Tongue (tissue), 2 donors: ENCODE data around the genes SEC23IP, ATE1 and PLEKHA1.

- RAMPAGE, long total RNA: no peak
These were observed 36.9 kb downstream of the BAG3 start for GRCh38 chr10:119687987-119688670.

- RAMPAGE, long total RNA: no peak
These were observed 62.0 kb downstream of the INPP5F start for GRCh38 chr10:119787876-119788282.

DNA sequence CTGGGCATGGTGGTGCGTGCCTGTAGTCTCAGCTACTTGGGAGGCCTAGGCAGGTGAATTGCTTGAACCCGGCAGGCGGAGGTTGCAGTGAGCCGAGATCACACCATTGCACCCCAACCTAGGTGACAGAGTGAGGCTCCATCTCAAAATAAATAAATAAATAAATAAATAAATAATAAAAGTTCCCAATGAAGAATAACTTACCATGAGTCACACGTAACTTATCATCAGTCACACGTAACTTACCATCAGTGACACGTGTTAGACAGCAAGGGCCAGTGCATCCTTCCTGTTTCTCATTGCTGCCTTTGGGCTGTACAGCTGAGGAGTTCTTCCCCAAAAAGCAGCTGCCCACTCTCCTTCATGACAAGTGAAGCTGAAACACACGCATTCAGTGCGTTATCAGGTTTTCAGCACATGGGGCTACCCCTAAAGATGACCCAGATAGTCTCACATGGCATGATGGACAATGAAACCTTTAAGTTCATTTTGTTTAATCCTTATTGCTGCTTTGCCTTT is 58.3 kb downstream of the MCMBP start:
- RAMPAGE, long total RNA: no peak

DNA sequence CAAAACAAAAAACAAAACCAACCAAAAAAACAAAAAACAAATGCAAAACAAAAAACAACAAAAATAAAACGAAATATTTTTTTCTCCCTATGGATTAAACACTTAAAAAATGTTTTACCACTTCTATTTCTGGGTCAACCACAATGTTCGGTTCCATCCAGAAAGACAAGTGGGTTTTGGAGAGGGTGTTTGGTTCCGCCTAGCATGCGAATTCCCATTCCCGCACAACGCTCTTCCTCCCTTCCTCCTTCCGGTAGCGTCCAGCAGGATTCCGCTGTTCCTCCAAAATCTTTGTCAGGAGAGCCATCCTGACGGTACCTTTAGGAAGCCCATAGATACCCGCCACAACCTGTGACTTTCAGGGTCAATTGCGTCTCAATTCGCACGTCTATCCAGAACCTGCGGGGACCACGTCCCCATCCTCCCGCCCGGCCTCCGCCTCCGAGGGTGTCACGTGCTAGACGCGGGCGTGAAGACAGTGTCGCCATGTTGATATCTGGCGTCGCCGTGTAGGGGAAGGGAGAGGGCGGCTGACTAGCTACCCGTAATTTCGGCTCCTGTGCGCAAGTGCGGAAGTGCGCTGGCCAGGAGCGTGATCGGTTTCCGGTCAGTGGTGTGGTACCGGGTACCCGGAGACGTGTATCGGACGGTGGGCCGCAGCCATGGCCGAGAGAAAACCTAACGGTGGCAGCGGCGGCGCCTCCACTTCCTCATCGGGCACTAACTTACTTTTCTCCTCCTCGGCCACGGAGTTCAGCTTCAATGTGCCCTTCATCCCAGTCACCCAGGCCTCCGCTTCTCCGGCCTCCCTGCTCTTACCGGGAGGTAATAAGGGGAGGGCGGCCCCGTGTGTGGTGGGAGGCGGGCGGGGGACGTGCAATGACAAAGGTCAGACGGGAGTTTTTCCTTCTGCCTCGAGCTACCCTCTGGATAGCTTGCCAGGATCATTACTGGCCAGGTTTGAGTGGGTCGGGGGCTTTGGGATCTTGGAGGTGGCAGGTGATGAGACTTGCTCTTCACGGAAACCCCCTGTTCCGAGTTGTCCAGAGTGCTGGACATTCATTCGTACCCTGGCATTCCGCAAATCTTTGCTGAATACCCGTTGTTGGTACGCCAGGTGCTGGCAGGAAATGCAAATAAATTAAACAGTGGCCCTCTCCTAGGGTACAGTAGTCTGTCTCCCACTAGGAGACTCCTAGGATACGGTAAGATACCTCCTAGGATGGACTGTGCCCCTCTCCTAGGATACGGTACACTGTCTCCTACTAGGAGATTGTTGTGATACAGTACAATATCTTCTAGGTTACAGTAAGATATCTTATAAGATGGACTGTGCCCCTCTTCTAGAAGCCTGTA is at the start of gene SEC23IP:
TSS of gene SEC23IP (plus strand) at position 610 of the 1,356 bp plus-strand sequence.
- RAMPAGE, long total RNA: no peak

GRCh38 chr10:120979163-120980212 is 128.3 kb downstream of the WDR11 start:
- RAMPAGE, long total RNA: no peak

DNA sequence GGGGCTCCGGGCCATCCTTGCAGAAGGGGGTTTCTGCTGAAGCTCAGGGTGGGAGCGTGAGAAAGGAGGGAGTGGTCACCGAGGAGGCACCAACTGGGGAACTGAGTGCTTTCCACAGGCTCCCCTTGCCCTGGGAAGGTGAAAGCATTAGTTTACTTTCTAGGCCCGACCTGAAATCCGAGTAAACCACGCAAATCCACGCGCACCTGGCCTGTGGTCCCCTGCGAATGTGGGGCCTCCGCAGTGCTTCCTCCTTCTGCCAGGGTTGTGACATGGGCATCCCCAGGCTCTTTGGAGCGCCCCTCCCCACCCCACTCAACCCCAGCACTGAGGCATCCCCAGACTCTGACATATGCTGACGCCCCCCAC is 129.0 kb downstream of the WDR11 start:
- RAMPAGE, long total RNA: no peak

- RAMPAGE, long total RNA: no peak
These were observed 180.0 kb downstream of the FGFR2 start for GRCh38 chr10:121418209-121418758.

DNA sequence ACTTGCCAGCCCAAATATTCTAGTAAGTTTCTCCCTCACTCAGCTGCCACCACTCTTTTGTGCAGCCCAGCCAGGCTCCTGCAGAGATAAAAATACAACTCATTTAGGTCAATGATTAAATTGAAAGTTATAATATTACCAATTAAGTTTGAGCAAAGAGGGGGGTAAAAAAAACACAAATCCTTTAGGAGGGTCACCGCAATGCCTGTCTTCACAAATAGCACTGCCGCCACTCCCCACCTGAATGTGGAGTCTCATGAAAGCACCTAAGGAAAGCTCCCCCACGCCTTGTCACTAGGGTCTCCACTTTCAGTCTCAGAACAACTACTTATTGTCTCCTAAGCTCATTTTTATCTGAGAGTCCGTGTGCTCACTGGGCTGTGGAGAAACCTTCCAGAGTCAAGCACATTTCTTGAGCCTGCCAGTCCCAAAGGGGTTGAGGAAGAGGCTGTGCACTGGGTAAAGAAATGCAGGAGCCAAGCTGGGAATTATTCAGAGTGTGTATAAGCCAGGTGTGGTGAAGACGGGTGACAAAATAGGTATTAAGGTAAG is 148.7 kb downstream of the FGFR2 start:
- RAMPAGE, long total RNA: no peak

DNA sequence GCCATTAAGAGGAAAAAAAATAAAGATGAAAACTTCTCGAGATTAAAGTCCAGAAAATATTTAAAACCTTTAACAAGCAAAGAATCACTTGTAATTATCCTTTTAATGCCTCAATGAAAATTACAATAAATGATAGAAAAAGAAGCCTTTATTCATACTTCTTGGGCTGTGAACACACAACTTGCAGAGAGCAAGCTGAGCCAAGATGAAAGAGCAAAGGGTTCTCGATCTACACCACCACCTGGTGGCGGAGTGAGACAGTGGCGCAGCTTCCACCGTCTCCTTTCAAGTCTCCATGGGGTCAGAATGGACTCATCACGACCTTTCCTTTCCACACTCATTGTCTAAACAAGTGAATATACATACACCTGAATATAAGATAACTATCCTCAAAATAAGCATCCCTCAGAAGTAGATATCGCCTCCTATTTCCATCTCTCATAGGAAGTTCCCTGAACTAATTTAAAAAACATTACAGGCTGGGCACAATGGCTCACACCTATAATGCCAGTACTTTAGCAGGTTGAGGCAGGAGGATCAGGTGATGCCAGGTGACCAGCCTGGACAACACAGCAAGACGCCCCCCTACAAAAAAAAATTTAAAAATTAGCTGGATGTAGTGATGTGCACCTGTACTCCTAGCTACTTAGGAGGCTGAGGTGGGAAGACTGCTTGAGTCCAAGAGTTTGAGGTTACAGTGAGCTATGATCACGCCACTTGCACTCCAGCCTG is 40.7 kb downstream of the ATE1 start:
- RAMPAGE, long total RNA: no peak

GRCh38 chr10:121927789-121928859 is at the start of gene ATE1:
TSS of gene ATE1 (minus strand) at chr10:121928031.
- RAMPAGE, long total RNA: start-site peak on the minus strand at chr10:121927947-121928035, 42 and 18 reads in 2 replicates

GRCh38 chr10:121970523-121970786 is 4.6 kb downstream of the NSMCE4A start:
- RAMPAGE, long total RNA: no peak

DNA sequence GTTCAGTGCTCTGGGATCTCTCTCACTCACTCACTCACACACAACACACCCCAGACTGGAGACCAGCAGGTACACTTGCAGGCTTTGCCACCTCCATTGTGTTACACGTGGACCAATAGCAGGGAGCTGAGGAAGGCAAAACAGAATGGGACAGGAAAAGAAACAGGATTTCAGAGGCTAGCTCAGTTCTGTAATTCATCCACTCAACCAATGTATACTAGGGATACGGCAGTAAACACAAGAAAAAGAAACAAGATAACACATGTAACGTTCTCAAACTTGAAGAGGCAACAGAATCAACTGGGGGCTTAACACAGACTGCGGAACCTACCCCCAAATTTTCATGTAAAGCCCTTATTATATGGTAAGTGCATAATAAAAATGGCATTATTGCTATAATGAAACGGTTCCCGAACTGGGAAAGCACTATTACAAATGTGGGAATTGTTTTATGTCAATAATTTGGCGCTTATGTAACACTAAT is 1.5 kb downstream of the NSMCE4A start:
- RAMPAGE, long total RNA: no peak

GRCh38 chr10:122102525-122102983 is 113.6 kb downstream of the TACC2 start:
- RAMPAGE, long total RNA: no peak

- RAMPAGE, long total RNA: no peak
These were observed 123.9 kb downstream of the TACC2 start for GRCh38 chr10:122112515-122113544.

- RAMPAGE, long total RNA: no peak
These were observed 118.6 kb upstream of the BTBD16 start for GRCh38 chr10:122152363-122152973.

DNA sequence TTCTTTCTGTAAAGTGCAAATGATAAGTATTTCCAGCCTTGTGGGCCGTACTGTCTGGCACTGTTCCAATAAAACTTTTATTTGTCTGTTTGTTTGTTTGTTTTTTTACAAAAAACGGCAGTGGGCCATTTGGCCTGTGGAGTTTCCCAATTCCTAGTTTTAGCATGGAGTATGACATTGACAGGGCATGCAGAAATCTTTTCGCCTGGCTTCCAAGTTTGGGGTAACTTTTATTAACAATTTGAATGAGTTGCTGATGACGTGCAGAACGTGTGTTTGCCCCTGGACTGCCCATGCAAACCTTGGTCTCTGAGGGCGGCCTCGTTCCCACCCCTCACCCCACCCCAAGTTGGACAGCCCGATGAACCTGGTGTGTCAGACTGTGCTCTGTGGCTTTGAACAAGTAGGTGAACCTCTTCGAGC is 40.1 kb upstream of the BTBD16 start:
- RAMPAGE, long total RNA: no peak

DNA sequence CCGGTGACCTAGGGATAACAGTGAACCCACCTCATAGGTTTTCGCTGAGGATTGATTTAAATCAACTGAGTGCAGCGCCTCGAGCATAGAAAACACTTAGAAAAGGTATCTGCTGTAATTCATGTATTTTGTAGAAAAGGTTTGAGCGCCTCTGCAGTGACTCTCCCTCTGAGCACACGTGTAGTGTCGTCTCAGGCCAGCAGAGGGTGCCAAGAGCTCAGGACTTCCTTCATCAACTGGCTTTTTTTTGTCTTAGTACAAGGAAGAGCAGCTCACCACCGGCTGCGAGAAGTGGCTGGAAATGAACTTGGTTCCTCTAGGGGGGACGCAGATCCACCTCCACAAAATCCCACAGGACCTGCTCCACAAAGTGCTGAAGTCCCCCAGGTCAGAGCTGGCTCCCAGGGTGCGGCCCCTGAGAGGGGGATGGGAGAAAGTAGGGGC is 27.7 kb downstream of the BTBD16 start:
- RAMPAGE, long total RNA: no peak

DNA sequence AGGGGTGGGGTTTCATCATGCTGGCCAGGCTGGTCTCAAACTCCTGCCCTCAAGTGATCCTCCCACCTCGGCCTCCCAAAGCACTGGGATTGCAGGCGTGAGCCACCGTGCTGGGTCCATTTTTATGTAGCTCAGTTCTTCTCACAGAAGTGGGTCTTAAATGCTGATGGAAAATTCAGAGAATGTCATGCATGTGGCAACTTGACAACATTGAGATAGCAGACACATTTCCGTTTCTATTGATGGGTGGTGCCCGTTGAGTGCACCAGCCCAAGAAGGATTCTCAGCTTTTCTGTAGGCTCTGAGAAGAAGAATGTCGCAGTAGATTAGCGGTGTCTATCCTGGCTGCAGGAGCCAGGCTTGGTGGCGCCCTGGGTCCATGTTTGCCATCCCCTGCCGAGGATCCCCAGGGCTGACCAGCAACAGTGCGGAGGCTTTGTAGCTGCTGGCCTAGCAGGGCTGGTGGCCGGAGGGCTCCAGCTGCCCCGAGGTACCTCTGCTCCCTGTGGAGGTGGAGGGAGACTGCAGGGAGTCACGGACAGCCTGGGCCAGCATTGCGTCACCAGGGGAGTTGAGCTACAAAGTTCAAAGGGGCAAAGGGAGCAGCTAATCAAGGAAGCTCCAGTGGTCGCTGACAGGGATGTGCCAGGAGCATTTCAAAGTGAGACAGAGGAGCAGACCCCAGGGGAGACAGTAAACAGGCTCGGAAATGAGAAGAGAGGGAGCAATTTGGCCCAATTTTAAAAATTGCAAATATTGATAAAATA is 39.0 kb downstream of the BTBD16 start:
- RAMPAGE, long total RNA: no peak

DNA sequence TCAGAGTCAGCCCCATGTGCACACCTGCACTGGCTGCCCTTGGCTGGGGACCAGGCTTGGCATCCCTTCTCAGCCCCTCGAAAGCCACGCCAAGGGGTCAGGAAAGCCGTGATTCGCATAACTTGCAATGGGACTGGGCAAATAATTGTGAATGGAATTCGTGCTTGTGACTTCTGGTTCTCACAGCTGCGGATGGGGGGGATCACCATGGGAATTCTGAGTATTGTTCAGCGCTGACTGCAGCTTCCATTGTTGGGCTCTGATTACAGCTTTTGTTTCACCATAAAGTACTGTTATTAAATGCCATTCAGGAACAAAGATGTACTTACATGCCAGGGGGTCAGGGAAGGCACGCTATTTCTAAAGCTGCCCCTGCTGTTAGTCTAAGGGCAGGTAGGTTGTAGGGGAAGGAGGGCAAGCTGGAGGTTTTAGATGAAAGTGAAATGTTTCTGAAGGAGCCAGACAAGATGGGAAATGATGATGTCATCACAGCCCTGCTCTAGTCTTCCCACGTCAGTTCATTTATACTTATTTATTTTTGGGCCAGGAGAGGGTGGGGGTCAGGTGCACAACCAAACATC is 5.8 kb upstream of the PLEKHA1 start:
- RAMPAGE, long total RNA: no peak

- RAMPAGE, long total RNA: no peak
These were observed at the start of gene PLEKHA1 for GRCh38 chr10:122374605-122375585. TSS of gene PLEKHA1 (plus strand) at chr10:122374708.